Hair follicle dermal papilla cell (primary cell): ENCODE results near the gene PODXL.

- CAGE, long polyA plus RNA, result no peak
Measured at GRCh38 chr7:131090778-131091804, 236.6 kb upstream of the MKLN1 start.

DNA sequence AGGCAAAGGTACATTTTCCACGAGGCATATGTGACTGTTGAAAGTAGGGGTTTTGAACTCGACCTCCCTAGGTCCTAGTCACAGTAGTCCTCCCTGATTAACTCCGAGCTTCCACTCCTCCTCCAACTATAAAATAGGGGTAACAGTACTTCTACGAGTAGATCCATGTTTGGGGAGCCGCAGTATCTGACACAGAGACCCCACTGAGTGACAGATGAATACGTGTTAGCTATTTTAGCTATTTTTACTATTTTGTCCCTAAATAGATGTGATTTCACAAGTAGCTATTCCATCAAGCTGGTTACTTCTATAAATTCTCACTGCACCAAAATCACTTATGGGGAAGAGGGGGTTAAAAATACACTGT is 222.6 kb upstream of the MKLN1 start:
- CAGE, long polyA plus RNA, result no peak

DNA sequence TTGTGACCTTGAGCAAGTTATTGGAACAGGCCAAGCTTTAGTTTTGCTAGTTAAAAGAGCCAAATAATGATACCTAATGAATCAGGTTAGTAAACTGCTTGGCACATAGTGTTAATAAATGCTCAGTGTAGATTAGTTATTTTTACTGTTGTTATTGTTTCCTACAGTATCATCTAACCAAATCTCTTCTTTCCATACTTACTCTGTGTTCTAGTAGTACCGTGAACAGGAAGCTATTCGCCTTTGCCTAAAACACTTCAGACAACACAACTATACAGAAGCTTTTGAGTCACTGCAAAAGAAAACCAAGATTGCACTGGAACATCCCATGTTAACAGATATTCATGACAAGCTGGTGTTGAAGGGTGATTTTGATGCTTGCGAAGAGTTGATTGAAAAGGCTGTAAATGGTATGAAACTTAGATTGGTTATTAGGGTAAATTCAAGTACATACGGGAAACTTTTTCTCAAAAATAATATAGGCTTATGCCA is 71.4 kb downstream of the MKLN1 start:
- CAGE, long polyA plus RNA, result no peak

DNA sequence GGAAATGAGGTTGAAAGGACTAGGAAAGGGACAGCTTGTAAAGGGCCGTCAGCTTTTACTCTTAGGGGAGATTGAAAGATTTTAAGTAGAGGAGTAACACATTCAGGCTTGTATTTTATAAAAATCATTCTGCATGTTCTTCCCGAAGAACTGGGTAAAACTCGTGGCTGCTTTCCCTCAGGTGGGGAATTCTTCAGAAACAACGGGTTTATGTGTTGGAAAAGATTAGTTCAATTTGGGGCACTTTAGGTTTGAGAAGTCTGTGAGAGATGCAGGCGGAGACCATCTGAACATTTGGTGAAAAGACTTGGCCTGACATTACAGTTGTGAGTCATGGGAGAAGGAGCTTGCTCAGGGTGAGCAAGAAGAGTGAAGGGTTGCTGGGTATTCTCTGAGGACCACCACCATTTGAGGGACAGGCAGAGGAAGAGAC is 88.8 kb downstream of the PODXL start:
- CAGE, long polyA plus RNA, result no peak

- CAGE, long polyA plus RNA, result no peak
Measured at GRCh38 chr7:131489032-131490034, 67.1 kb downstream of the PODXL start.

- CAGE, long polyA plus RNA, result no peak
Measured at GRCh38 chr7:131503498-131504625, 52.6 kb downstream of the PODXL start.

- CAGE, long polyA plus RNA, result no peak
Measured at GRCh38 chr7:131544504-131545356, 11.7 kb downstream of the PODXL start.

- CAGE, long polyA plus RNA, result no peak
Measured at GRCh38 chr7:131555706-131556710, at the start of gene PODXL. Gene PODXL (minus strand): TSS chr7:131556628.

GRCh38 chr7:131604732-131605186 is 48.3 kb upstream of the PODXL start:
- CAGE, long polyA plus RNA, result no peak

DNA sequence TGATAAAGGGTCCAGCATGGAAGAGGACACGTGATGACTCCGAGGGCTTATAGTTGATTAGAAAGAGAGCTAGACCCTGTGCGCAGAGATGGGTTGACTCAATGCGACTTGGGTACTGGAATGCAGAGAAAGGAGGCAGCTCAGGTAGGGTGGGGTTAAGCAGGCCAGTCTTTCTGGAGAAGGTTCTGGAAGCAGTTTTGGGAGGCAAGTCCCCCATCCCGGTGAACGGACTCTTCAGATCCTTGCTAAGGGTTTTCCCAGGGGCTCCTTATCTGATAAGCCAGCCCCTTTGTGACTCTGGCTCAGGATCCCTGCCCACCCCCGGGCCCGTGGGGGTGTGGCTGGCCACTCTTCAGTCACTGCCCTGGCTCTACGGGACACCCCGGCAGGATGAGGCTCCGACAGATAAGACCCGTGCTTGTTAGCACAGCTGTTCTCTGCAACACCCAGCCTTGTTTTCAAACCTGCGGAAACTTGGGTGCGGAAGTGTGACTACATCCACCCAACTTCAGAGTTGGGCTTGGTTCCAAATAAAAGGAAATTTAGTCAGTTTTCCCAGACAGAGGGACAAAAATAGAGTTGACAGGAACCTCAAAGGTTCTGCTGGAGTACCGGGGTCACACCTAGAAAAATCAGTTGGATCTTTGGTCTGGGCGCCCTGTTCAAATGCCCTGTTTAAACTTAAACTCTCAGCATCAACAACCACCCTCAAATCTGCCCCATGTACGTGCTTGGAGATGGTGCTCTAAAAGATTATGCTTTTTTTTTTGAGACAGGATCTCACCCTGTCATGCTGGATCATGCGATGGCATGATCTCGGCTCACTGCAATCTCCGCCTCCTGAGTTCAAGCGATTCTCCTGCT is 66.8 kb upstream of the PODXL start:
- CAGE, long polyA plus RNA, result no peak

- CAGE, long polyA plus RNA, result no peak
Measured at GRCh38 chr7:131691970-131692543, 135.6 kb upstream of the PODXL start.

DNA sequence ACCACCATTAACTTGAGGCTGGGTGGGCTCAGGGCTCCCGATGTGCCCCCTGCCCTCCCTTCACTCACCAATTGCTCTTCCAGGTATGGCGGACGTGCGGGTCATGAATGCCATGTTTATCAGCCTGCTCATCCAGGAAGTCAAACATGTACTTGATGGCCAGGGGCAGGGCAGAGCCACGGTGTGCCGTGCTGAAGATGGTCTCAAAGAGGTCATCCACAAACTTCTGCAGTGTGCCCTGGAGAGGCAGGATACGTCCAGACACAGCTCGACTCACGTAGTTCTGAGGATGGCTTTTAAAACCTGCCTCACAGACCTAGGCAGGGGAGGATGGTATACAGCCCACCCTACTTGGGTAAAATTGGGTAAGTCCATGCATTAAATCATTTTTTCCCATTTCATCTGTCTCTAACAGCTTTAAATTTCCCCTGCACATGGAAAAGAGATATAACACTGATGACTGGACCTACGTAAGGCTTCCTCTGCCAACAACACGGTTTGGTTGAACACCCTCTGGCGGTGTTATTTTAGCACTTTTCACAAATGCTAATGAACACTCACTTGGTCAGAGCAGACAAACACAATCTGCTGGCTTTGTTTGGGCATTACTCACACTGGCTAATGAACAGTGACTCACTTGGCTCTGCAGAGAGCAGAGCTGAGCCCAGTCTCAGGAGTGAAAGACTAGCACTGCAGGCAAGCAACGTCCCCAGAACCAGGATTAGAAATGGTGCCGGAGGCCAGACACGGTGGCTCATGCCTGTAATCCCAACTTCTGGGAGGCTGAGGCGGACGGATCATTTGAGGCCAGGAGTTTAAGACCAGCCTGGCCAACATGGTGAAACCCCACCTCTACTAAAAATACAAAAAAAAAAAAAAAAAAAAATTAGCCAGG is 431.0 kb downstream of the PLXNA4 start:
- CAGE, long polyA plus RNA, result no peak

GRCh38 chr7:132486171-132486695 is 90.0 kb downstream of the PLXNA4 start:
- CAGE, long polyA plus RNA, result no peak

DNA sequence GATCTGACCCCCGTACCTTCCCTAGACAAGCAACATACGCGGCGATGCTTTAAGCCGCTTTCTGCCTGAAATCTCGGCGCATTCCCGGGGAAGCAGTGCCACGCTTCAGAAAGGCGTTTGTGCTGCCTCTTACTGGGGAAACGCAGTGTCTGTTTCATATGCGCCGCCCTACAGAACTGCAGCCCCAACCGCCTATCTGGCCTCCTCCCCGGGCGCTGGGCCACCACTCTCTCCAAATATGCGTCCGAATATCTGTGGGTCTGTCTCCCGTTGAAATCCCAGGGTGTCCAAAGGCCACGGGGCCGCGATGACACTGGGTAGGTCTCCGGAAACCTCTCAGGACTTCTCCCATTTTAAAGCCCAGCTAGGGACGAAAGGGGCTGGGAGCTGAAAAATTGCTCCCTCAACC is 587 bp downstream of the PLXNA4 start:
- CAGE, long polyA plus RNA, result no peak

- CAGE, long polyA plus RNA, result no peak
Measured at GRCh38 chr7:132771231-132771884, 195.1 kb upstream of the PLXNA4 start.

- CAGE, long polyA plus RNA, result no peak
Measured at GRCh38 chr7:133080905-133081502, 886 bp downstream of the CHCHD3 start.

GRCh38 chr7:133642959-133643423 is 390.1 kb downstream of the EXOC4 start:
- CAGE, long polyA plus RNA, result no peak

DNA sequence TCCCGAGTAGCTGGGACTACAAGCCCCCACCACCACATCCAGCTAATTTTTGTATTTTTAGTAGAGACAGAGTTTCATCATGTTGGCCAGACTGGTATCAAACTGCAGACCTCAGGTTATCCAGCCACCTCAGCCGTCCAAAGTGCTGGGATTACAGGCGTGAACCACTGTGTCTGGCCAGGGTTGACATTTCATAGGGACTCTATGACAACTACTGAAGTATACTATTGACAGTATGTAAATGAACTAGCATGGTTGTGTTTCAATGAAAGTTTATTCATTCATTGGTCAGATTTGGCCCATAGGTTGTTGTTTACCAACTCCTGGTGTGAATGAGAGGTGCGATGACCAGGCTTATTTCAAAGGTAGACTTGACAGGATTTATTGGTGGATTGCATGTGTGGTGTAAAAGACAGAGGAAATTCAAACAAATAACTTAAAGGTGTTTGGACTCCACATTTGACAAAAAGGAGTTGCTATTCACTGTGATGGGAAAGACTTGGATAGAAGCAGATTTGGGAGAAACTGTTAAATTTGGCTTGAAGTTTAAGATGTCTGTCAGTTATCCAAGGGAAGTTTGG is 401.6 kb upstream of the LRGUK start:
- CAGE, long polyA plus RNA, result no peak

- CAGE, long polyA plus RNA, result no peak
Measured at GRCh38 chr7:134720024-134720428, 59.4 kb upstream of the CALD1 start.

GRCh38 chr7:134745354-134745654 is 34.1 kb upstream of the CALD1 start:
- CAGE, long polyA plus RNA, result no peak